GM23248 (cell line): ENCODE results near the genes ZMIZ1 and PPIF.

GRCh38 chr10:78299775-78300430 is 266.2 kb downstream of the RPS24 start:
- RAMPAGE, long total RNA = no peak

DNA sequence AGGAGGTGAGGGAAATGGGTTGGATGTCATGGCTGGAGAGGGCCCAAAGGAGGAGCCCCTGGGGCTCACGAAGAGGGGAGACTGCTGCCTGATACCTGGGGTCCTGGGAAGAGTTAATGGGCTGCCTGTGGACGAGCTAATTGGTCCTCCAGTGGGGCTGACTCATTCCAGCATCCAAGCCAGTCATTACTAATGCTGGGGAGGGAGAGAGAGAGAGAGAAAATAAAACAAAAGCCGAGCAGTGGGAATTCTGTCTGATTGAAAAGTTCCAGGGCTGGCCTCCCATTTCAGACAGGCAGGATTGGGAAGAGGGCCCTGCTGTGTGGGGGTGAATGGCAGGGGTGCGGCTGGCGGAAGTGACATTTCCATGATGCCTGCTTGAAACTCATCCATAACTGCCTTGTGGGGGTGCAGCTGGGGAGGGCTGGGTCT is 297.8 kb downstream of the RPS24 start:
- RAMPAGE, long total RNA = no peak

DNA sequence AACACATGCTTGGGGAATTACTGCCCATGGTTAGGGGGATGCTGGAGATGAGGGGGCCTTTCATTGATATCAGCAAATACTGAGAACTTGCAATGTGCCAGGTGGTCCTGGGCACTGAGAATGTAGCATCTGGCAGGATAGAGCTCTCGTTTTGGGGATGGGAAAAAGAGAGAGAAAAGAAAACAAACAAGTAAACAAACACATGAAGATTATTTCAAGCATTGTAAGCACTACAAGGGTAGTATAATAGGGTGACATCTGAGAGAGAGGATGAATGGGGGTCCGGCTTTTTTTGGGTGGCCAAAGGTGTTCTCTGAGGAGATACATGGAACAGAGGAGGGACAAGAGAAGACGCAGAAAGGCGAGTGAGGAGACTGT is 484.9 kb downstream of the RPS24 start:
- RAMPAGE, long total RNA = no peak

- RAMPAGE, long total RNA = no peak
Measured at GRCh38 chr10:78741426-78742159, 327.2 kb upstream of the ZMIZ1 start.

GRCh38 chr10:78962585-78962872 is 106.2 kb upstream of the ZMIZ1 start:
- RAMPAGE, long total RNA = no peak

DNA sequence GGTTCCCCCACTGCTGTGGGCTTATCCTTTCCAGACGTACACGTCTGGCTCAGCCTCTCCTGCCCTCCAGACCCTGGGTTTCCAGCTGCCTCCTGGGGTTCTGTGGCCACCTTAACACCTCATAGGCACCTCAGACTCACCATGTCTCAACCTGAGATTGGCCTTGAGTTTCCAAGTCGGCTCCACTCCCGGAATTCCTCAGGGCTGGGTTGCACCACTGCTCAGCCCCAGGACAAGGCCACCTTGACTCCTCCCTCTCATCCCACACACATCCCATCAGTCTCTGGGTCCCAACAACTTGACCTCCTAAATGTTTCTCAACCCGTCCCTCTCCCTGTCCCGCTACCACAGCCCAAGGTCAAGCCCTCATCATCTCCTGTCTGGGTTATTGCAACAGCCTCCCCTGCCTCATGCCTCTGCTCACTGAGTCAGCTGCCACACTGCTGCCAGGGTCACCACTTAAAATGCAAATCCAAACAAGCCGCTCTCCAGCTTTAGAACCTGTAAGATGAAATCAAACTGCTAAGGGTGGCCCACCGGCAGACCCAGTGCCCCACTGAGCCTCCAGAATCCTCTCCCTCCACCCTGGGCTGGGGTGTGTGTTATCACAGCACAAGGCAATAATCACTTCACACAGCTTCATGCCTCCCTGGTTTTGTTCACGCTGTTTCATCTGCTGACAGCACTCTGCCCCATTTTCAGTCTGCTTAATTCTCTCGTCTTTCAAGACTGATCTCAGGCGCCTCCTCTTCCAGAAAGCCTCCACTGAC is 90.9 kb upstream of the ZMIZ1 start:
- RAMPAGE, long total RNA = start-site peak on the minus strand centred at position 208 of the sequence, 7 bp wide, 6 and 7 reads in 2 replicates

GRCh38 chr10:79038754-79039226 is 30.0 kb upstream of the ZMIZ1 start:
- RAMPAGE, long total RNA = no peak

DNA sequence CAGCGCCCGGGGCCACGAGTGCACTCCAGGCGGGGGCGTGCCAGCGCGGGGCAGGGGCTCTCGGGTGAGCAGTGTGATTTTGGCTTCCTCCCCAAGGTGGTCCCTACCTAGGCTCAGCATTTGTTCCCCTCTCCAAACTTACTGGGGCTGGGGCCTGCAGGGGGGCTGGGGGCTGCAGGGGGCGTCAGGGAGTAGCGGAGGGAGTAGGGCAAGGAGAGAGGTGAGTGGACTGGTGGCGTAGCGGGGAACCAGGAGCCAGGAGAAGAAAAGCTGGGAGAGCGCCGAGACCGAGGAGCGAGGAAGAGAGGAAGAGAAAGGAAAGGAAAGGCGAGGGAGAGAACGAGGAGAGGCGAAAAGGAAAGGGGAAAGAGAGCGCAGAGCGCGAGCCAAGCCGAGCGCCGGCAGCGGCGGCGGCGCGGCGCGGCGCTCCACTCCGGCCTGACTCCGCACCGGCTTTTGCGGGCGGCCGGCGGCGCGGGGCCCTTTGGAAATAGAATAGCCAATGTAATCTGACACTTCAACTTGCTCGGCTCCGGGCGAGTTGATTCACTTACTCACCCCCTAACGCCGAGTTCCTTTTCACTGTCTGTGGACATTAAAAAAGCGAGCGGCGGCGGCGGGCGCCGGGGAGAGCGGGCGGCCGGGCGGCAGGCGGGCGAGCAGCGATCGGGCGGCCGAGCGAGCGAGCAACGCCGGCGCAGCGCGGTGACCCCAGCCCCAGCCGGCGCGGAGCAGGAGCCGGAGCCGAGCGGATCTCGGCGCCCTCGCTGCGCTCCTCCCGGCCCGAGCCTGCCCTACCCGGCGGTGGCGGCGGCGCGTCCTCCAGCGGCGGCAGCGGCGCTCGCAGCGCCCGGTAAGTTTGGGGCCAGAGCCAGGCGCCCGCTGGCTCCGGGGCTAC is at the start of gene ZMIZ1:
TSS of gene ZMIZ1 (plus strand) at position 549 of the 898 bp plus-strand sequence.
- RAMPAGE, long total RNA = no peak

DNA sequence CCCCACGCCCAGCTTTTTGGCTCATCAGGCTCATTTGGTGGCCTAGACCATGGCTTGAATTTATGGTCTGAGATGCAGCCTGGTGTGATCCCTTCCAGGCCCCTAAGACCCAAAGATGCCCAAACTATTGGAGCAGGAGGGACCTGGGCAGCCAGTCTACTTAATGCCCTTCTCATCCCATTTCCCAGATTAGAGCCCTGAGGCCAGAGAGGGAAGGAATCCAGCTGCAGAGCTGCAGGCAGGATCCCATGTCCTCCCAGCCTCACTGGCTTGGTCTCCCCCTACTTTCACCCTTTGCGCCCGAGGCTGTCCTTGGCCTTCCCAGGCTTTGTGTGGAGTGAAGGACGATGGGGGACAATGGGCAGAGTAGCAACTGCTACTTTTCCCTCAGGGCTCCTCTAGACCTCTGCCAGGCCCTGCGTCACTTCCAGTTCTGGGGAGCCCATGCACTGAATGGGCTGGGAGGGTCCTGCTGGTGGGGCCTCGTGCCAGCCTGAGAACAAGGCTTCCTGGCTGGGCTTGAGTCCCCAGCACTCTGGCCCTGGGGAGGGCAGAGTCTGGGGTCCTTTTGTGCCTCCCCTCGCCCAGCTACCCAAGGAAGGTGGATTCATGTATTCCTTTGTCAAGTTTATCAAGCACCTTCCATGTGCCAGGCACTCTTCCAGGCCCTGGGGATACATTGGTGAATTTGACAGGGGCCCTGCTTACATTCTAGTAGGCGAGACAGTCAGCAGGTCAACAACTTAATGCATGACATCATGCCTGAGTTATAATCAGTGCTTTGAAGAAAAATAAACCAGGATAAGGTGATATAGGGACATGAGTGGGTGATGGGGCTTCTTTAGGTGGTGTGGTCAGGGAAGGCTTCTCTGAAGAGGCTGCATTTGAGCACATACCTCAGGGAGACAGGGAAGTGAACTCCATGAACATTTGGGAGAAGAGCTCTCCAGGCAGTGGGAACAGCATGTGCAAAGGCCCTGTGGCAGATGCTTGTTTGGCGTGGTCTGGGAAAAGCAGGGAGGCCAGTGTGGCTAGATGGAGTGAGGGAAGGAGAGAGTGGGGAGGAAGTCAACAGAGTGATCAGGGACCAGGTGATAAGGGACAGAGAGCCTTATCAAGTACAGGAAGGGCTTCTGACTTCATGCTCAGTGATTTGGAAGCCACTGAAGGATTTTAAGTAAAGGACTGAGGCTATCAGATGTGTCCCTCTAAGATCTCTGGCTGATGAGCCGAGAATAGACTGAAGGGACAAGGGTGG is 14.0 kb downstream of the ZMIZ1 start:
- RAMPAGE, long total RNA = no peak

DNA sequence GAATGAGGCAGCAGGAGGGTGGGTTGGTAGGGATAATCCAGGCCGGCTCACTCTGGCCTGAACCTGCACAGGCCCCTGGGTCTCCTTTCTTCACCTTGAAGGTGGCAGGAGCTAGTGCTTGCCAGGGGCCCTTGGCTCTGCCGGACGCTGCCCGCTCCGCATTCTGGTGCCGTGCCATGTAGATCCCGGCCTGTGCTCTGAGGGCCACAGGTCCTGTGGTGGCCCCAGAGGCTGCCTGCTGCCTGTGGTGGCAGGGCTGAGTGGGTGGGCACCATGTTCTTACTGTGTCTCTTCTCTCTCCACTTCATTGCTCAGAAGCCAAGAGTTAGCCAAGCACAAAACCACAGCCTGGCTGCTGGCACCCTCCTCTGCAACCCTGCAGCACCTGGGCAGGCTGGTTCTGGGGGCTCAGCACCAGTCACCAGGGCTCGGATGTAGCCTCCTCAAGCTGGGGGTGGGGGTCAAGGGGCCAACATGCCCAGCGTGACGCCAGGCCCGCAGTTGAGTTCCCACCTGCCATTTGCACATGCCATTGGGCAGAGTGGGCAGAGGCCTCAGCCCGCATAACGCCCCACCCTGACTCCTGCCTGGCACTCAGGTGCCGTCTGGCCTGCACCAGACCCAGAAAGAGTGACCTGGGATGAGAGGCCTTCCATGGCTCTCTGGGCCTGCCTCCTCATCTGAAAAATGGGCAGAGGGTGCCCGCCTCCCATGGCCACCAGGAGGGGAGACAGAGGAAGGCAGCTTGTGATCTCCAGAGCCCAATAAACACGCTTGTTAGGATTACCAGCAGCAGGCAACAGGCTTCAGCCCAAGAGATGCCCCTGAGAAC is 16.3 kb downstream of the ZMIZ1 start:
- RAMPAGE, long total RNA = no peak

- RAMPAGE, long total RNA = no peak
Measured at GRCh38 chr10:79101560-79102061, 32.8 kb downstream of the ZMIZ1 start.

- RAMPAGE, long total RNA = no peak
Measured at GRCh38 chr10:79118136-79118581, 49.4 kb downstream of the ZMIZ1 start.

- RAMPAGE, long total RNA = no peak
Measured at GRCh38 chr10:79118582-79119497, 50.1 kb downstream of the ZMIZ1 start.

- RAMPAGE, long total RNA = no peak
Measured at GRCh38 chr10:79132899-79133365, 64.2 kb downstream of the ZMIZ1 start.

DNA sequence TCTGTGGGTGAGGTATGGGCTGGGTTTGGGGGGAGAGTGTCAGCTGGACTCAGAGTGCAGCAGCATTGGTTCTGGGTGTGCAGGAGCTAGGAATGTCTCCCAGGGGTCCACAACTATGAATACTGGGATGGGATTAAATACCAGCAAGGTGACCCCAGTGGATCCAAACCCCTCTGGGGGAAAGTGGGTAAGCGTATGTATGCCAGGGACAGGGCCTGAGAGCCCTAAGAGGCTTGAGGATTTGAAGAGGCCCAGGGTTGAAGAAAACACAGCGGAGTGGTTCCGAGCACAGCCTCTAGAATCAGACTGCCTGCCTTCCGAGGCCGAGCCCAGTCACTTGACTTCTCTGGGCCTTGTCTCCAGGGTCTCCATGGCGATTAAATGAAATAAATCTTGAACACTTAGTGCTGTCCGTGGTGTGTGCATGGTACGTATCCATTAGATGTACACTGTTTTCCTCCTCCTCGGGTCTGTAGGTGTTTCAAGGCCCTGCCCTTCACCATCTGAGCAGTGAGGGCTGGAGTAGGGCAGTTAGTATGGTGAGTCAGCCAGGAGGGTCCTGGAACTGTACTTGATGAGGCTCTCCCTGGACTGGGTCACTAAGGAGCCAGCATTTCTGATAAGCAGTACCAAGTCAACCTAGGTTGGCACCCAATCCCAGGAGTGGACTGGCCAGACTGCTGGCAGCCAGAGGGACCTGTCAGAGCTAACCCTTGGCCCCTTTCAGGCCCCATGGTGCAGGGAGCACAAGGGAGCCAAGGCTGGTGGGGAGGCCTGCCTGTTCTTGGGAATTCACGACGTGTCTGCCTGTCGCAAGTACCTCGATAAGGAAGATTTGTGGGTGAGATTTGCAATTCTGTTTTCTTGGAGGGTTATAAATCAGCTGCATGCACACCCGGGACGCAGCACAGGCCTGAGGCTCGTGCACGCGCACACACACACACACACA is 113.9 kb downstream of the ZMIZ1 start:
- RAMPAGE, long total RNA = no peak

- RAMPAGE, long total RNA = no peak
Measured at GRCh38 chr10:79242113-79243143, 104.8 kb upstream of the PPIF start.

DNA sequence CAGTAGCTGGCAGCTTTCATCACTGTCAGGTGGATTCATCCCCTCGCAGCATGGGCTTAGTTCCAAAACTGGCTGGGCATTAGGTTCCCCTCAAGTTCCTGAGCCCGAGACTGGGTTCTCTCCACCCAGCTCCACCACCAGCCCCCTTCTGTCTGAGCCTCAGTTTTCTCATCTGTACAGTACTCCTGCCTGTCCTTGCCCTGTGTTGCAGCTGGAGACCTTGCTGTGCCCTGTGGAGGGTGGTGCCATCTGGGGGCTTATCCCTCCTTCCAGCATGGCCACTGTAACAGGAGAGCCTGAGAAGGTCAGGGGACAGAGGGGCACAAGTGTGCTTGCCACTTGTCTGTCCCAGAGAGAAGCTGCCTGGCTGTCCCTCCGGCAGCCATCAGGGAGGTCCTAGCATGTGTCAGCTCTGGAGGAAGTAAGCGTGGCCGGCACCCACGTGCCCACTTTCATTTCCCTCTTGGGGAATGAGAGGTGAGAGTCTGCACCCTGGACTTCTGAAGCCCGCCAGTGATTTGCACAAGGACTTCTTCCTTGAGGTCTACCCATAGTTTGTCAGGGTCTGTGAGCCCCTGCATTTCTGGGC is 97.1 kb upstream of the PPIF start:
- RAMPAGE, long total RNA = no peak

DNA sequence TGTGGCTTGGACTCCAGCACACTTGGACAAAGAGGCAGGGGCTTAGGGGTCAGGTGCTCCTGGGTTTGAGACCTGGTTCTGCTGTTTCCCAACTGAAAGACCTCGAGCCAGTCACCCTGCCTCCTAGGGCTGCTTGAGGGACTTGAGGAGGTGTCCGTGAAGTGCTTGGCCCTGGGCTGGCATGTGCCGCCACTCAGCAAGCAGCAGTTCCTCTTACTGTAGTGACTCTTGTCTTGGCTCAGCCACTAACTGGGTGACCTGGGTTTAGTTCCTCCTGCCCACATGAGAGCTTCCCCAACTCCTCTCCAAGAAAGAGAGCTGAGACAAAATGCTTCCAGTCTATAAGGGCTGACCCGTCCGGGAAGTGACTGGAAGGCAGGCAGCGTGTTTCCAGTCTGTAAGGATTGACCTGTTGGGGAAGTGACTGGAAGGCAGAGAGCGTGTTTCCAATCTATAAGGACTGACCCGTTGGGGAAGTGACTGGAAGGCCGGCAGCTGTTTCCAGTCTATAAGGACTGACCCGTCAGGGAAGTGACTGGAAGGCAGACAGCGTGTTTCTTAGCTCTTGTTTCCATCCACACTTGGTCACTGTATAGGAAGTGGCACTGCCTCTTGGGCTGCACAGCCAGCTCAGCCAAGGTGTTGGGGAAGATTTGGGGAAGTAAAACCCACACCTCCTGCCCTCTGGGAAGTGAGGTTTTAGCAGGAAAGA is 53.4 kb upstream of the PPIF start:
- RAMPAGE, long total RNA = no peak

- RAMPAGE, long total RNA = no peak
Measured at GRCh38 chr10:79316571-79317473, 30.4 kb upstream of the PPIF start.

DNA sequence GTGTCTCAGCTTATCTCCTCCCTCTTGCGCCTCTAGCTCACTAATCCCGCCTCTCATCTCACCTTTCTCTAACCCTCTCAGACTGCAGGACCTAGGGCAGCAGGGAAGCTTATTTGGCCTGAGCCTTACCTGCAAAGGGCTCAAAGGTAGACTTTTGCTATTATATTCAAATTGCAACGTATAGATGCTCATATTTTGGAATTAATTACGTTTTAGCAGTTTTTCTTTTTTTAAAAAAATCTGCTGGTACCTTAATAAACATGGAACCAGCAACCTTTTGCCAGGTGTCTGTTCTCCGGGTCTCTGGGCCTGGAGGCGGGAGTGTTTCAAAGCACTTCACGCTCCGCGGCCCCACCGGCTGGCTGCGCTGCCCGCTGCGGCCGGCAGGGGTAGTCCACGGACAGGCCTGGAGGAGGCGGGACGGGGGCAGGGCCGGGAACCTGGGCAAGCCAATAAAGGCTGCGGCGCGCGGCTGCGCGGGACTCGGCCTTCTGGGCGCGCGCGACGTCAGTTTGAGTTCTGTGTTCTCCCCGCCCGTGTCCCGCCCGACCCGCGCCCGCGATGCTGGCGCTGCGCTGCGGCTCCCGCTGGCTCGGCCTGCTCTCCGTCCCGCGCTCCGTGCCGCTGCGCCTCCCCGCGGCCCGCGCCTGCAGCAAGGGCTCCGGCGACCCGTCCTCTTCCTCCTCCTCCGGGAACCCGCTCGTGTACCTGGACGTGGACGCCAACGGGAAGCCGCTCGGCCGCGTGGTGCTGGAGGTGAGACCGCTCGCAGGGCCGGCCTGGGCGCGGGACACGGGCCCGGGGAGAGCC is at the start of gene PPIF:
TSS of gene PPIF (plus strand) at position 482 of the 810 bp plus-strand sequence.
- RAMPAGE, long total RNA = no peak